Daoy (cell line): ENCODE data around the genes UFL1, PNISR and LIN28B.

- RAMPAGE, long total RNA: no peak
These were observed 894.6 kb downstream of the EPHA7 start for GRCh38 chr6:92524721-92525121.

GRCh38 chr6:96521028-96521948 lies at the start of gene UFL1:
UFL1 (plus strand) TSS chr6:96521806.
- RAMPAGE, long total RNA: start-site peak on the plus strand at chr6:96521810-96521856, 138 and 29 reads in 2 replicates

DNA sequence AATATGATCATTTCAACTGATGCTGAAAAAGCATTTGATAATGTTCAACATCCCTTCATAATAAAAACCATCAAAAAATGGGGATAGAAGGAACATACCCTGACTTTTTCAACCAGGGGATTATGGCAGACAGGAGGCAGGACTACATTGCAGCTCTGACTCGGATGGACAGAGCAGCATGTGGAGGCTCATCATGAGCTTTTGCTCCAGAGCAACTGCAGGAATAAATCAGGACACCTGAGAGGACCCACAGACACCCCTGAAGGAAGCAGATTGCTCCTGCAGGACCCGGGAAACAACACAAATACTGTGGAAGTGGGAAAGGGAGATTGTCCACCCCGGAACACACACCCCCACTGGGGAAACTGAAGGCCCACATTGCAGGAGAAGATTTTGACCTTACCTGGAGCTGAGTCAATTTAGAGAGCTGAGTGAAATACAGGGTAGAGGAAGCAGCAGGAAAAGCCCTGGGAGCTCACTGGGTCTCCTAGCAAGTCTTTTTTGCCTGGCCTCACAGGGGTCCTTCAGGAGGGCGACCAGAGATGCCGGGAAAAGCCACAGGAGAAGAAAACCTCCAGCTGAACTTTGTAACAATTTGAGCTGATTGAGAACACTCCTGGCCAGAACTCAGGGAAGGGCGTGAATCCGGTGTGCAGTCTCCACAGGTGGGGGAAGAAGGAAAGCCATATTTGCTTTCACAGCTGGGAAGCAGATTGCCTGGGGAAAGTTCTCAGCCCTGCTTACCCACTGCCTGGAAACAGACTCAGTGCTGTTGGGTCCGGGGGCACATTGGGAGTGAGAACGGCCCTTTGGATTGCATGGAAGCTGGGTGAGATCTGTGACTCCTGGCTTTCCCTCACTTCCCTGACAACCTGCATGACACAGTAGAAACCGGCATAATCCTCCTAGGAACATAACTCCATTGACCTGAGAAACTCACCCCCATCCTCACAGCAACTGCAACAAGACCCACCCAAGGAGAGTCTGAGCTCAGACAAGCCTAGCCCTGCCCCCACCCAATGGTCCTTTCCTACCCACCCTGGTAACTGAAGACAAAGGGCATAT lies 130.8 kb downstream of the FHL5 start:
- RAMPAGE, long total RNA: no peak

DNA sequence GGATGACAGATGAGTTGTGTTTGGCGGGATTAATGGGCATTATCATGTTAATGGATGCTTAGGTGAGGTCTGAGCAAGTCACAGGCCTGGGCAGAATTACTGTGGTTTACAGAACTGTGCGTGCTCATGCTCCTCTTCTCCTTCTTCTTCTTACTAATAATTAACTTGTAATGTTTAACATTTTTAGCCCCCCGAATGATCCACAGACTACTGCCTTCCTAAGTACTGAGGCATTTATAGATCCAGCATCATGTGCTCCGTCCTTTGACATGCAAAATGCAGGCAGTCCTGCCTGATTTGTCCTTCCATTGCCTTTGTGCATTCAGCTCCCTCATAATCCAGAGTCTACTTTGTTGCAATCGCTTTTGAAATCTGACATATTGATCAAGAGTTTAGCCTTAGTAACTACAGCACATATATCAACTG lies 753.5 kb upstream of the MMS22L start:
- RAMPAGE, long total RNA: no peak

GRCh38 chr6:98111207-98111456 lies 723.2 kb upstream of the POU3F2 start:
- RAMPAGE, long total RNA: no peak

- RAMPAGE, long total RNA: no peak
These were observed at the start of gene PNISR for GRCh38 chr6:99425158-99426328. PNISR (minus strand) TSS chr6:99425308.

DNA sequence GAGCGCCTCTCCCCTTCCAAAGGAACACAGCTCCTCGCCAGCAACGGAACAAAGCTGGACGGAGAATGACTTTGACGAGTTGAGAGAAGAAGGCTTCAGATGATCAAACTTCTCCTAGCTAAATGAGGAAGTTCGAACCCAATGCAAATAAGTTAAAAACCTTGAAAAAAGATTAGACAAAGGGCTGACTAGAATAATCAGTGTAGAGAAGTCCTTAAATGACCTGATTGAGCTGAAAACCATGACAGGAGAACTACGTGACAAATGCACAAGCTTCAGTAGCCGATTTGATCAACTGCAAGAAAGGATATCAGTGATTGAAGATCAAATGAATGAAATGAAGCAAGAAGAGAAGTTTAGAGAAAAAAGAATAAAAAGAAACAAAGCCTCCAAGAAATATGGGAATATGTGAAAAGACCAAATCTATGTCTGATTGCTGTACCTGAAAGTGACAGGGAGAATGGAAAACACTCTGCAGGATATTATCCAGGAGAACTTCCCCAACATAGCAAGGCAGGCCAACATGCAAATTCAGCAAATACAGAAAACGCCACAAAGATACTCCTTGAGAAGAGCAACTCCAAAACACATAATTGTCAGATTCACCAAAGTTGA lies 23.1 kb upstream of the PNISR start:
- RAMPAGE, long total RNA: no peak

DNA sequence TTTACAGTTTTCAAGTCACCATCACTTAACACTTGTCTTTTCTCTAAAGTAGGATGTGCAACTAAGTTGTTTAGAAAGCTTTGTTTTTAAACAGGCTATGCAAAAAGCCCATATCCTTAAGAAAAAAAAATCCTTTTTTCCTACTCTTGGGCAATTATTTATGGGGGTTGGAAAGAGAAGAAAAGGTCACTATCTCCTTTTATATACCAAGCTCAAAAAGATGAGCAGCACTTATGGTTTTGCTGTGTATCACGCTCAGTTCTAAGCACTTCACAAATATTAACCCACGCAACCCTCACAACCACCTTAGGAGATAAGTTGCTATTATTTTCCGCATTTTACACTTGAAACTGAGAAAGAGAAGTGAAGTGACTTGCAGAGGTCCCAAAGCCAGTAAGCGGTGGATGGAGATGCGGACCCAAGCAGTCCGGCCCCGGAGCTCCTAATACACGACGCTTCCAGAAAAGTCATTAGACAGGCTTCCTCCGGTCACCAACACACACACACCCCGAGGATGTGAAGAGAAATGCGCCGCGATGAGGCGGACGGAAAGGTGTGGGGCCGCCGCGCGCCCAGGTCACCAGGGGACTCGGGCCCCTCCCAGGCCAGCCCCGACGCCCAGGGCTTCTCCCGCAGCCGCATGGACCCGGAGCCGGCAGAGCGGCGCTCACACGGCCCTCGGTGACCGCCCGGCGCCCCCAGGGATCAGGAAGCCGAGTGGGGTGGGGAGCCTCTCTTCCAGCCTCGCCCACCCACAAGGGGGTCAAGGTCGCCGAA lies 486 bp downstream of the USP45 start:
- RAMPAGE, long total RNA: no peak

DNA sequence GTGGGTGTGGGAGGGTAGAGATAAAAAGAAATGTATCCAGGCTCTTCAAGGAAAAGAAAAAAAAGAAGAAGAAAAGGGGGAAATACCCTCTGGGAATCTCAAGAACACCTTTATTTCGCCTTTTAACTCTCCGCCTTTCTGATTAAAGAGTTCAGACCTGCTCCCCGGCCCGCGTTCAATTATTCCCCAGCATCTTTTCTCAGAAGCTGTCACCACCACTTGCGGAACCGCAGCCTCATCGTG lies 4.3 kb upstream of the PRDM13 start:
- RAMPAGE, long total RNA: no peak

DNA sequence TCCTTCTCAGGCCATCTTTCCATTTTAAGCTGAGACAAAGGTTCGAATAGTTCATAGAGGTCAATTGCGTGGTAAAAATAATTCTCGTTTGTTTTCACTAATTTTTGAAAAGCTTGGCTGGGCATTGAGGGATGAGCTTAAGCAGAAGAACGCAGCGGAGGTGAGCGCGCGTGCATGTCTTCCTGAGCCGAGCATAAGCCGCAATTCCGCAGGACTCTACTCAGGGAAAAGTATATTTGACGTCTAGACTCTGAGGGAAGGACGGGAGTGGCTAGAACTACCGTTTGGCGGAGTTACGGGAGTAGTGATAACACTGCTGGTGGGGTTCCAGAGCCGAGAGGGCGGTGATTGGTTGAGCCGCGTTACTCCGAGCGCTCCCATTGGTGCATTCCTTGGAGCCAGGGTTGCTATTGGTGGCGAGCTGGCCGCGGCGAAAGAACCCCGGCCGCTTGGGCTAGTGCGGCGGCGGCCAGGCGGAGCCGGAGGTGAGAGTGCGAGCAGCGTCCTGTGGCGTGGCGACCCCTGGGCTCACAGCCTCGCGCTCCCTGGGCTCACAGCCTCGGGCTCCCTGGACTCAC lies 11.8 kb downstream of the PRDM13 start:
- RAMPAGE, long total RNA: no peak

DNA sequence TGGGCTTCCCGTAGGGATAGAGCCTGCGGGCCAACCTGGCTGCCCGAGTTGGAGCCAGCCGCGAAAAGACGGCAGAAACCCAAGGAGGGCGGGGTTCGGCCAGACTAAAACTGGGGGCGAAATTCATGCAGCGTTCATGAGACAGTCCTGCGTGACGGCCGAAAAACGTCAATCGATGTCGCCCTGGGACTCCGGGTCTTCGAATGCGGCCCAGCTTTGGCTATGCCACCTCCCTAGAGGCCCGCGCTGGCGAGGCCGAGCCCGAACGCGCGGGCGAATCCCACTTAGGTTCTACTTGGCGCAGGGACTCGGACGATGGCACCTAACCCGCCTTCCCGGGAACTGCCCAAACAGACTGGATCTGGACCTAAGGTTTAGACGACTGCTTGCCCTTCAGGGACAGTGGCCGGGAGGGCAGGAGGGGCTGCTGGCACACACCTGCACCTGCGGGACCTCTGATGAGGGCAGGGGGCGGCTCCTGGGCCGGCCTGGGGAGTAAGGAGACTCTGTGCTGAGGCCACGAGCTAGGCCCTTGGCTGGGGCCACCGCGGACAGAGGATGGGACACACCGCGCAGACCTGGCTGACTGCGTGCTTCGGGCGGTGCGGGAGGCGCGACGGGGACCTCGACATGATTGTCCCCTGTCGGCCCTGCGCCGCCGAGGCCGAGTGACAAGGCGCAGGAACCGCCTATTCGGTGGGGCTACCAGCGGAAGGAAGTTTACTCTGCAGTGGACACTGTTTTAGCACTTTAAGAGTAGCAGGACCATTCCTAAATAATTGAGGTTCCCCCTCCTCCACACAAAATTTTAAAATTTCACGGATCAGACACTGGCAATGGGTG lies 6.4 kb downstream of the SIM1 start:
- RAMPAGE, long total RNA: no peak

- RAMPAGE, long total RNA: no peak
These were observed 481 bp upstream of the GRIK2 start for GRCh38 chr6:101392918-101393536.

DNA sequence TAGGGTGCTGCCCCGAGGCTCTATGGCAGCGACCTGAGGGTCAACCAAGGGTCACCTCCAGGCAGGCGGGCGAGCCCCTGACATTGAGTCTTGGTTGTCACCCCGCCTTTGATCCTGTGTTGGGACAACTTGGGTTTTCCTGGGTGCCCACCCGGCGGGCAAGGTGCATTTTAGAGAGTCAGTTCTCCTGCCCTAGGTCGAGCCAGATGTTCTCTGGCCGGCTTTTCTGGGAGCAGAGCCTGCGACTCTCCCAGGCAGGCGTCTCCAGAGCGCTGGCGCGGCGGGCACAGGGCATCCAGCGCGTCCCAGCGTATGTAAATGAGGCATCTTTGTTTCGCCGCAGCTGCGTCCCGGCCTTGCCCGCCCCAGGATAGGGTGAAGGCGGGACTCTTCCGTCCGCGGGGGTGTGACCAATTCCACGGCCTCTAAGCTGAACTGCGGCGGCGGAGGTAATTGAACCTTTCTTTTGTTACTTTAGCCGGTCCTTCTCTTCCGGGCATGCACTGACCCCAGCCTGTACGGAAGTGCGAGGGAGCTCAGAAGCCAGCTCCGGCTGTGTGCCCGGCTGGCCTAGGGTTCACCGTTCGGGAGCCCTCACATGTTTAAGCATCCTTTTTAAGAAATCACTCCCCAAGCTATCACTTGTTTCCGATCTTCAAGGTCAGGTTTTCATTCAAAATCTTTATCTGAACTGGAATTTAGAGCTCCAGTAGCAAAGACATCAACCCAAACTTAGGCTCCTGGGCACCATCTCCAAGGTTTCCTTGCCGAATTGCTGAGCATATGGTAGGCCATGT lies 9.2 kb downstream of the GRIK2 start:
- RAMPAGE, long total RNA: no peak

DNA sequence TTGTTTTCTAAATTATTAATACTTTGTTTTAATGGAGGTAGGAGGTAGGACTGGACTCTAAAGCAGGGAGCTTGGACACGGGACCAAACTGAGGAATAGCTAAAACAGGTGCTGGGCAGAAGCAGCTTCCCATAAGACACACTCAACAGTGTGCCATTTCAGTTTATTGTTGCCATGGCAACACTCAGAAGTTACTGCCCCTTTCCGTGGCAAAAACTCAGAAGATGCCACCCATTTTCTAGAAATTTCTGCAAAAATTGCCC lies 1405.1 kb downstream of the HACE1 start:
- RAMPAGE, long total RNA: no peak

GRCh38 chr6:104955553-104955830 lies 1.4 kb upstream of the LIN28B start:
- RAMPAGE, long total RNA: no peak

- RAMPAGE, long total RNA: no peak
These were observed at the start of gene LIN28B for GRCh38 chr6:104956488-104957827. LIN28B (plus strand) TSS chr6:104957107.

GRCh38 chr6:105137423-105137928 lies 519 bp upstream of the BVES start:
- RAMPAGE, long total RNA: no peak

DNA sequence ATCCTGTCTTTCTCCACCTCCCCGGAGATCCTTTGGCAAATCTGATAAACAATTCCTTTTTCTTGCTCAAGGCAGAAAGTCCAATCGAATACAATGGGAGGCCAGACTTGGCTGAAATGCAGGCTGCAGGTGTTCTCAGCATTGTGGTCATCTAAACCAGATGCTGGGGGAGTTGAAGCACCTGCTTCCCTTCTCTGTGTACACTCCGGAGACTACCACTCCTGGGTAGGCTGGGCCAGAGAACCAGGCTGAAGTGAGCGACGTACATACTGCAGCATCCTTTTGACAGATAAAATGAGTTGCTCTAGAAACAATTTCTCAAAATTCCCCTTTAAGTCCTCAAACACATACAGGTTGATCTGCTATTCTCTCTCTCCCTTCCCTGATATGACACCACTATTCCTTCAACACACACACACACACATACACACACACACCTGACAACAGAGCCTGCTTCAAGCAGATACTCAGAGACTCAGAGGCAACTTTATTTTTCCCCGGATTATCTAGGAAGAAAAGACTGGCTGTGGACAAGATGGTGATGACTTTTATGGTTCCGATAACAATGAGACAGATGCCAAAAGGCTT lies 82.7 kb upstream of the PREP start:
- RAMPAGE, long total RNA: no peak

DNA sequence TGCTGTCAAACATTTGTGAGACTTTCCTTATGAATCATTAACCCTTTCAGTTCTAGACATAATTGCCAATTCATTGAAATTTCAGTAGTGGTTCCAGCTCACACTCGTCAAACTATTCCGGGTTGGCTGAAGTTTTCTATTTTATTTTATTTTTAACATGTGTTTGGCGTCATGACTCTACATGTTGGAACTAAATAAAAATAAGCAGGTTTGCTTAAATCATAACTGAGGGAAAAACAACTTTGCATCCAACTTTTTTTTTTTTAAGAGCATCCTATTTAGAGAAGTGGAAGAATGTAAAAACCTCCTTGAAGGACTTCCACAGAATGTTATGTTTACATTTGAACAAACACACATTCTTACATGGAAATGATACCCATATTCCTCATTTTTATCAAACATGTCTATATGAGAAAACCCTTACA lies 609 bp downstream of the PRDM1 start:
- RAMPAGE, long total RNA: no peak

DNA sequence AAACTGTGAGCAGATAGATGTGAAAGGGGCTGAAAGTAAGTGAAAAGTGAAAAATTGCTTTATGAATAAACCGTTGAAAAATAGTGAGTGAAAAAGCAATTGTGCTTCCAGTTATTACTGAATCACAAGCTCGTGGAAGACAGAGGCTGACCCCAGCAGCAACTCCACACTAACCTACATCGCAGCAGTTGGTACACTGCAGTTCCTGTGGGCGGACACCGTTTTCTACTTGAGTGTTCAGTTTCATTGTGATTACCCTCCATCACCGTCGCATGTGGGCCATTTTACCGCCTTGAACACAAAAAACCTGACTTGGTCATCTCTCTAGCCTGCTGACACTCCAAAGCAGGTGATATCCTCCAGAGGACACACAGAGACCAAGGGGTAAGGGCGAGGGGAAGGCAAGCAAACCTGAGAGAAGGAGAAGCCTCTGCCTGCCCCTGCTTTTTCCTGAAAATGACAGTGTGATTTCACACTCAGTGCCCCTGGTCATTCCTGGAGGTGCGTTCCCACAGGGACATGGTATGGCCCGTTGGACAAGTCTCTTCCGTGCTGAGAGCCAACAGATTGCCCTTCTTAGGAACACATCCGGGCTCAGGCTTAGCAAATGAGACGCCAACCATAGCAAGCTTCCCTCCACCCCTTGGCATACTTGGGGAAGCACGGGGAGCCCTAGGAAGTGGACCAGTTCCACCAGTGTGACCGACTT lies 28.5 kb downstream of the PRDM1 start:
- RAMPAGE, long total RNA: no peak